Right ventricle myocardium (tissue), 1 donor: ENCODE results near the genes PLXNB1, SHISA5, NCKIPSD and KLHDC8B.

DNA sequence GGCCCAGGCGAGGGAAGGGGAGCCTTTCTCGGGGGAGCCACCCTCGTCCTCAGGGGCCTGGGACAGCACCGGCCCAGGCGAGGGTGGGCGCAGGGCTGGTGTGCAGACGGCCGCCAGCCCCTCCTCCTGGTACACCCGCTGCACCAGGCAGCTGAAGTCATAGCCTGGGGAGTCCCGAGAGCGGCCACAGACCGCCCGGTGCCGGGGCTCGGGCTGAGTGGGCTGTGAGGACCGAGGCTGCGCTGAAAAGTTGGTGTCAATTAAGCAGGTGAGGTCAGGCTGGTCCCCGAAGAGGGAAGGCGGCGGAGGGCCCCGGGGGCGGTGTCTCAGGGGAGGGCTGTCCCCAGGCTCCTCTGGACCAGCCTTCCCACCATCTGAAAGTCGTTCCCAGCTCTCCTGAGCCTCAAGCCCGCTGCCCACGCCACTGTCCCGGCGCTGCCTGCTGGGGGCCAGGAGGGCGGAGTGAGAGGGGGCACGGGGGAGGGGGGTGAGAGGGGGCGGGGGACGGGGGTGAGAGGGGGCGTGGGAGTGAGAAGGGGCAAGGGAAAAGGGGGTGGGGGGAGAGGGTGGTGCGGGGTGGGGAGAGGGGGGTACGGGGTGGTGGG lies 36.7 kb downstream of the PTPN23 start:
- PRO-cap, 2 experiments, result no peak in any of the 2 experiments

DNA sequence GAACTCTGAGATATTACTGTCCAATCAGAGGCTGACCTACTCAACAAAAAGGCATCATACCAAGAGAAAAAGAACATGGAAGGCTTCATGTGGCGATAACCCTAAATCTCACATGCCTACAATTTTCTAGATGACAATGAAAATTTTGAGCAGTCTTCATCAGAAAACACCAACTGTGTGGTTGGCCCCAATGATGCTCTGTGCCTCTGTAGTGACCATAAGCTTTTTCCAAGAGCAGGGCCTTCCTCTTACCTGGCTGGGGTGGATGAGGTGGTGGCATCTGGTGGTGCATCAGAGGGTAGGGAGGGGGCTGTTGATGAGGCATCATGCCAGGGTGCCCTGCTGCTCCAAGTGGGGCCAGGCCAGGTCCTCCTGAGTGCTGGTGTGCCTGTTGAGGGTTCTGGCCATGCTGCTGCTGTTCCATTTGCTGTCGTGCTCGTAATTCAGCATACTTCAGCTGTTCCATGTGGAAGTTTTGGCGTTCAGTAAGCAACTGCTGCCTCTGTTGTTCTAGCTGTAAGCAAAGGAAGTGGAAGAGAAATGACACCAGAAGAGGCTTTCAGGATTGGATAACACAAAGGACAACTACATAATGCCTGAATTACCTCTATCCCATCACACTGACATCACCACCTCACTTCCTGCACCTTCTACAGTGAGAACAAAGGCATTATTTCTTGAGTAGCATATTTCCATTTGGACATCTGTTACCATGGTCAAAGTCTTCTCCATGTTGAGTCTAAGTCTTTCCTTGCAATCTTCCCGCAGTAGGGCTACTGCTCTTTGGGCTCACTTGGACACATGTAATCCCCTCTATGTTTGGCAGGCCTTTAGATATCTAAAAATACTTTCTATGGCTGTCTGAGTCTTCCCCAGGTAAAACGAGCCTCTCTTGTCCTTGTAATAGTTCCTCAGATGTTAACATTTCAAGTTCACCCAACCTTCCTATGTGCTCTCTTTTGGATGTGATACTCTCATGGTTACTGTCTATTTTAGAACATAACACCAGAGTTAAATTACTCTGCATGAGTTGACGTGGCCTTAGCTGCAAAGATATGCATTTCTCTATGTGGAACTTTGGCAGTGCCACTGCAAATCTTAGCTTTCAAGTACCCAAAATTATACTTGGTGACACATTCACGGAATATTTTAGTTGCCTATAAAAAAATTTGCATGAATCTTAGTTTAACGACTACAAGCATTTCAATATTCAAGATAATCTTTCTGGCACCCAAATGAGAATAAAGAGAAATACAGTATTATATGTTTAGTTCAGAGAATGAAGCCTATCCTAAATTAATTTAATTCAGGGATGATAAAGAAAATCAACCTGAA lies 31.6 kb upstream of the CSPG5 start:
- PRO-cap, 2 experiments, result no peak in any of the 2 experiments

DNA sequence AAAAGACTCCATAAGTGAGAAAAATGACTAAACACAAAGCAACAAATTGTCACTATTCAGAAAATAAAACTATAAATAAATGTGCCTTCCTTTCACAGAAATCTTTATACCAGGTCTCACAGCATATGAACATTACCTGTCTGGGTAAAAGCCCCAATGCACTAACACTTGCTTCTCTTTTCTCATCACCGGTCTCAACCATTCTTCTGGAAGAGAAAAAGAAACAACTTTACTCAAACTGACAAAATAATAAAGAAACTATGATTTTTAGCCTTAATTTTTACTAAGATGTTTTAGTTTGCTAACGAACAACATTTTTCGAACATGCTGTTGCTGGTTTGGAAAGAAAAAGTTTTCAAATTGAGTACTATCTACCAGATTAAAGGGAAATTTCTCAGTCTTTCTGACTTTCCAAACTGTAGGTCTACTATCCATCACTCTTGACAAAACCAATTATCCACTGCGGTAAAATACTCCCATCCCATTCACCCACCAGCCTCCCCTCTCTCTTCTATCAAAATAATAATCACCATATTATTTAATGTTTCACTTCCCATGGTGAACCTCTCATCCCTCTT lies 61.1 kb downstream of the SMARCC1 start:
- PRO-cap, 2 experiments, result no peak in any of the 2 experiments

- PRO-cap, 2 experiments, result no peak in any of the 2 experiments
Observed at GRCh38 chr3:47916148-47917164, 99.8 kb downstream of the MAP4 start.

DNA sequence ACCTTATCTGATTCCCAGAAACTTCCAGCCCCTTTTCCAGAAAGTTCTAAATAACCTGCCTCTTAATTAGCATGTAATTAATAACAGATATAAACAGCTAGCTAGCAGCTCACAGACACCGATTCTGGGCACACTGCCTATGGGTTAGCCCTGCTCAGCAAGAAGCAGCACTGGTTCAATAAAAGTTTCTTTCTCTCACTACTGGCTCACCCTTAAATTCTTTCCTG lies 54.2 kb downstream of the MAP4 start:
- PRO-cap, 2 experiments, result no peak in any of the 2 experiments

- PRO-cap, 2 experiments, result no peak in any of the 2 experiments
Observed at GRCh38 chr3:48018826-48019374, 2.7 kb upstream of the MAP4 start.

DNA sequence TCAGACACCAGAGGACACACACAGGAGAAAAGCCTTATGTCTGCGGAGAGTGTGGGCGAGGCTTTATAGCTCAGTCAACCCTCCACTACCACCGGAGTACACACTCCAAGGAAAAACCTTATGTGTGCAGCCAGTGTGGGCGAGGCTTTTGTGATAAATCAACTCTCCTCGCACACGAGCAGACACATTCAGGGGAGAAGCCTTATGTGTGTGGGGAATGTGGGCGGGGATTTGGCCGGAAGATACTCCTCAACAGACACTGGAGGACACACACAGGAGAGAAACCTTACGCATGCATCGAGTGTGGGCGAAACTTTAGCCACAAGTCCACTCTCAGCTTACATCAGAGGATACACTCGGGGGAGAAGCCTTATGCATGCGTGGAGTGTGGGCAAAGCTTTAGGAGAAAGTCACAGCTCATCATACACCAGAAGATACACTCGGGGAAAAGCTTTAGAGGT lies 28.4 kb downstream of the ZNF589 start:
- PRO-cap, 2 experiments, result no peak in any of the 2 experiments

DNA sequence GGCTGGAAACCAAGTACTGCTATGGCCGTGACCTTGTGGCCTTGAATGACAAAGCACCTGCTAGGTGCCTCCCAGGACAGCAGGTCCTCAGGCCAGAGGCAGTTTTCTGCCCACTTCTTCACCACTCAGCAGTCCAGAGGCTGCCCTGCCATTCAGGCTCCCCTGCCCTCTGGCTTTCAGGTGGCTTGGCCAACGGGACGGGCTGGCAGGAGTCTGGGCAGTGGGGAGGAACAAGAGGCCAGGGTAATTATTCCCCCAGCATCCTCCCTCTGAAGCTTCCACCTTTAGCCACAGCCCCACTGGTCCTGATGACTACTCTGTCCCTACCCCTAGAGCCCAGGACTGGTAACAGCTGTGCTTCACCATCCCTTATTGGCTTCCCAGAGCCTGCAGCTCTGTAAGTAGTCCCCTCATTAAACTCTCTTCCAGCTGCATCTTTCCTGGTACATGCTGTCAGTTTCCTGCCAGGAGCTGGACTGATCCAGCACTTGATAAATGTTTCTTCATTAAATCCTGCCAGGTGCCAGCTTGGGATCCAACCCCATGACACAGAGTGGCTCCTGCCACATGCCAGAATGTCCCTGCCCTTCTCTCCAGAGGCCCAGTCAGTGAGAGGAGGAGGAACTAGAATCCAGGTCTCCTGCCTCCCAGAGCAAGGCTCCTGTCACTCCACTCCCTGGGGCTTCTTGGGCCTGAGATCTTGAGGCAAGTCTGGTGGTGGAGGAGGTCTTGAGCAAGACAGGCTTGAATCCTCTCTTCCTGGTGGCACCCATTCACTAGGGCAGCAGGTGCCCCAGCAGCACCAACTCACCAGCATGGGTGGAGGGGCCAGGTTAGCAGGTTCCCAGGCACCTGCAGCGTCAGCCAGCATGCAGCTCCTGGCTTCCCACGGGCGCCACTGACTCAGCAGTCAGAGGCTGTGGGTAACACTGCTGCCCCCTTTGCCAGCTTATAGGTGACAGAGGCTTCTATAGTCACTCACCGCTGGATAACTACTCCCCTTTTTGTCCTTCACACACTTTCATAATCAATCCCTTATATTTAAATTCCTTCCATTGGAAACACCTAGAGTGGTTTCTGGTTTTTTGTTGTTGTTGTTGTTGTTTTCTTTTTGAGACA lies 27.5 kb downstream of the FBXW12 start:
- PRO-cap, 2 experiments, result no peak in any of the 2 experiments

DNA sequence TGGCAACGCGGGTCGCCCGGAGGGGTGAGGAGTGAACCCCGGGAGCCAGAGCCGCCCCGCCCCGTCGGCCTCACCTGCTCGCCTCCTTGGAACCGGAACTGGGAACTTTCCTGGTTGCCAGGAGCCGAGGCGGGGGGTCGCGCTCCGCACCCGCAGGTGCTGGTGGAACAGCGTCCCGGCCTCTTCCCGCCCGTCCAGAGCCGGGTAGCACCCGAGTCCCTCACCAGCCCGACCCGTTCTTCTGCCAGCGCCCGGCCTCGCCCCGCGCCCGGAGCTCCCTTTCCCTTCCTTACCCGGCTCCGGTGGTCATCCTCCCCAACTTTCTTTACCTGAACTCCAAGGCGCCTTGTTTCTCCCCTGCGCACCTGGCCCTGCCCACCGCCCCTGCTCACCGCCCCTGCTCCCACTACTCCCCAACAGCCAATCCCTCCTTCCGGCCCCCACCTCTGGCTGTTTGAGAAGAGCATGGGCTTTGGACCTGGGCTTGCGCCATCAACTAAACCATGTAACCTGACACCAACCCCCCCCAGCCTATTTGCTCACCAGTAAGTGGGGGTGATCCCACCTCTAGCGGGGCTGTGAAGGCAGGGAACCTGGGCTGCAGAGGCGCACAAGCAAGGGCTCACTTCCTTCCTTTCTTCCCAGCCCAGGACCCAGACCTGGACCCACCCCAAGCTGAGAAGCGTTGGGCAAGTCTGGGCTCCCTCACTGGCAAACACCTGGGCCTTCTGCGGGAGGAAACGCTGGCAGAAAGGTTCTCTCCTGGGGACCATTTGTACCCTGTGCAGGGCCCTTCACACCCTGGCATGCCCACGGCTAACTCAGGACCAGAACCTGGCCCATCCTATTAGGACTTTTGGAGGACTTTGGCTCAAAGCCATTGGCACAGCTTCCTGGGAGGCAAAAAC lies at the start of gene PLXNB1:
TSS of gene PLXNB1 (minus strand) at position 408 of the 908 bp plus-strand sequence.
- PRO-cap, 2 experiments, result peak in 2 of 2 experiments; most common plus-strand start position 104 of the sequence (in 1); most common minus-strand start position 823 of the sequence (in 2)

DNA sequence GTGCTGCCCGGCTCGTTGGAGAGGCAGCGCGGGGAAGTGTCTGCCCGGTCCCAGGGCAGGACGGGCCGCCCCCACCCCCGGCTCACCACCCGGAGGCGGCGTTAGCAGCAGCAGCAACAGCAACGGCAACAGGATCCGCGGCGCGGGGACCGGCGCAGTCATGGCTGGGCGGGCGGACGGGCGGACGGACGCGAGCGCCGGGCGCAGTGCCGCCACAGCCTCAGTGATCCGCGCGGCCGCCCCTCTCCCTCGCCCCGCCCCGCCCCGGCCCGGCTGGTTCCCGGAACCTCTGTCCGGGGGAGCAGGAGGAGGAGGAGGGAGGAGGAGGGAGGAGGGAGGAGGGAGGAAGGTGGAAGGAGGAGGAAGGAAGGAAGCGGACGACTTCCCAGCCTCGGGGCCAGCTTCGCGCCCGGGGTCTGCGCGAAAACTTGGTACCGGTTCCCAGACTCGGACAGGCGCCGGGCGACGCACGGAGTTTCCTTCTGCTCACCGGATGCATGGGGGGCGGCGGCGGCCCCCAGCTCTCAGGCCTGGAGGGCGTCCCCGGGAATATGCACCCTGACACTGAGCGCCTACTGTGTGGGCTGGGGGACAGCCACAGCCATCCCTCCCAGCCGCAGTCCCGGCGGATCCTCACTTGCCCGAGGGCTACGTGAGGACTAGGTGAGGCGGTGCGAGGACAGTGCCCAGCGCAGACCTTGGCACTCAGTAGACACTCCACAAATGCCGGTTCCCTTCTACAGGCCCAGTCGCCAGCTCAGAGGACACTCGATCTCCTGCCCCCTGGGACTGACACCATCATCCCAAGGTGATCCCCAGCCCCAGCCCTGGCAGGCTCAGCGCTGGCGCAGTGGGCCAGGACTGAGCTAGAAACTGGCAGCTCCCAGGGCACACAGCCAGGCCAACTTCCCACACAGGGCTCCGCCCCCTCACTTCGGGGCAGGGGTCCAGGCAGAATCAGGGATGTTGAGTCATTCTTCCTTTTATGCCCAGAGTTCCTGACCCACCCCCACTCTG lies at the start of gene SHISA5:
TSS of gene SHISA5 (minus strand) at position 242 of the 1,017 bp plus-strand sequence.
- PRO-cap, 2 experiments, result peak in 2 of 2 experiments; most common plus-strand start position 444 of the sequence (in 2); most common minus-strand start position 190 of the sequence (in 1)

DNA sequence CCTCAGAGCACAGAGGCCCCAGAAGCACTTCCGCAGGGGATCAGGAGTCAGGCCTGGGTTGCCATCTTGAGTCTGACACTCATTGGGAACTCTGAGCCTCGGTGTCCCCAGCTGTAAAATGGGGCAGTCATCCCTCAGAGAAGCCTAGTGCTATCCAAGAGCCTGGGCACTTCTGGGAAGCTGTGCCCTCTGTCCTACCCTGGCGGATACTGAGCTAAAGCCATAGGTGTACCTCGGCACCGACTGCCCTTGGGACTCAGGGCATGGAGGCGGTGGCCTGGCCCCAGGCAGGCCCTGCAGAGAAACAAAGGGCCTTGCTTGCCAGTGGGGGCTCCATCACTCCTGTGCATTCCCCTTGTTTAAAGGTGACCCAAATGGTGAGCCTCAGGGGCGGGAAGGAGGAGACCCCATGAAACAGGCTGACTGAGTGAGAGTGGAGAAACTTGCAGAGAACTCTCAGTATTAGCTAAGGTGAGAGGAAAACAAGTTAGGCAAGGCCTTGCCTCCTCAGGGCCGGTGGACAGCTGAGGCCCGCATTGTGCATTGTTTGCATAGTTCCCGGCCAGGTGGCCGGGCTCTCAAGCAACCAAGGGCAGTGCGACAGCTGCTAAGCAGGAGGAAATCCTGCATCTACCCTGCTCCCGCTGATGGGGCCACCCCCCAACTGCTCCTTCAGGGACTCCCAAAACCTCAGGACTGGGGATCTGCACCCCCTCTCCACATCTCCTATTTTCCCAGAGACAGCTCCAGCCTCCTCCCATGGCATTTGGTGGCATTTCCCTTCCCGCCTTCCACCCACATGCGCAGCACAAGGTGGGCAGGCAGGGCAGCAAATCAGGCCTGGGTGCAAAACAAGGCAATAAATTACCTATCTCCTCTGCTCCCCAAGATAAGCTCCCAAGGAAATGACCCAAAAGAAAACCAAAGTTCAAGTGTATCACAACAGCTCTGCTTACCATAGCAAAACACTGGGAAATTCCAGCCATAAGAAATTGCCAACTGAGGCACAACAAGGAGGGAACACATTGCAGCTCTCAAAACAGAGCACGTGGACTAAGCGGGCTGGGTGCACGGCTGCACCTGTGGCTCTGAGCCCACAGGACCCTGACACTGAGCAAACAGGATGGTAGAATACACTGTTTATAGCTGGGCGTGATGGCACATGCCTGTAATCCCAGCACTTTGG lies 4.2 kb downstream of the PFKFB4 start:
- PRO-cap, 2 experiments, result no peak in any of the 2 experiments

DNA sequence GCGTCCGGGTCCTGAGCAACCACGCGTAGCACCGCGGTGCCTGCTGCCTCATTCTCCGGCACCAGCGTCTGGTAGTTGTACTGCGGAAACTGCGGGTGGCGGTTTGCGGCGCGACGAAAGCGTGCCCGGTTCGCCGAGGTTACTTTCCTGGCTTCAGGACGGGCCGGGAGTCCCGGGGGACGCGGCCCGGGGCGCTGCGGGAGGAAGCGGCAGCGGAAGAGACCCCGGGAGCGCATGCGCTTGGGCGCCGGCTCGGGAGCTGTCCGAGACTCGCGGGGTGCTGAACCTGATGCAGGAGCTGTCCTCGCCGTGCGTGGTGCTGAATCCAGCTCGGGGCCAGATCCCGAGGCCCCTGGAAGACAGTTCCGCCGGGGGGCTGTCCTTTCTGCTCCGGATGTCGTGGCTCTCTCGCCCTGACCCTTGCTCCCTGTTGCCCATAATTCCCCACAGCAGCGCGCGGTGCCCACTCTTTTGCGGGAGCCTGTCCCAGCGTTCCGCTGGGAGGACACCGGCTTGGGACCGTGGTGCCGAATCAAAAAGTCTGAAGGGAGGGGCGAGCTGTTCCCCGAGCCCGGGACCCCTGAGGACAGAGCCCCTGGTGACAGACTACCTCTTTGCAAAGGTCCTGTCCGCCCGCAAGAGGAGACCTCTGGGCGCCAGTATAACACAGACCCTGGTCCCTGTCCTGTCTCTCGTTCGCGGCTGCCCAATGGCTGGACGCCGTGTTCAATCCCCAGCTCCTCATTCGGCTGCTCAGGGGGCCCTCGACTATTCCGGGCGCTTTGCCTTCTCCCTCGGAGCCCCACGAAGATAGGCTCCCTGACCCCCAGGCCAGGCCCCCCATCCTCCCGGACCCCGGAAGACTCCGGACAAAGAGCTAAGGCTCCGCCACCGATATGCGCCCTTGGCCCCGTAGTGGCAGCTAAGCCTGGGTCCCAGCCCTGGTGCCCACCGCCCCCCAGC lies 831 bp downstream of the CELSR3 start:
- PRO-cap, 2 experiments, result no peak in any of the 2 experiments

GRCh38 chr3:48685366-48686246 lies at the start of gene NCKIPSD:
Gene NCKIPSD, minus strand, starts transcription at chr3:48685915.
- PRO-cap, 2 experiments, result peak in 2 of 2 experiments; most common plus-strand start chr3:48686002 (in 2); most common minus-strand start chr3:48685895 (in 1)

- PRO-cap, 2 experiments, result no peak in any of the 2 experiments
Observed at GRCh38 chr3:48686495-48686989, 827 bp upstream of the NCKIPSD start.

DNA sequence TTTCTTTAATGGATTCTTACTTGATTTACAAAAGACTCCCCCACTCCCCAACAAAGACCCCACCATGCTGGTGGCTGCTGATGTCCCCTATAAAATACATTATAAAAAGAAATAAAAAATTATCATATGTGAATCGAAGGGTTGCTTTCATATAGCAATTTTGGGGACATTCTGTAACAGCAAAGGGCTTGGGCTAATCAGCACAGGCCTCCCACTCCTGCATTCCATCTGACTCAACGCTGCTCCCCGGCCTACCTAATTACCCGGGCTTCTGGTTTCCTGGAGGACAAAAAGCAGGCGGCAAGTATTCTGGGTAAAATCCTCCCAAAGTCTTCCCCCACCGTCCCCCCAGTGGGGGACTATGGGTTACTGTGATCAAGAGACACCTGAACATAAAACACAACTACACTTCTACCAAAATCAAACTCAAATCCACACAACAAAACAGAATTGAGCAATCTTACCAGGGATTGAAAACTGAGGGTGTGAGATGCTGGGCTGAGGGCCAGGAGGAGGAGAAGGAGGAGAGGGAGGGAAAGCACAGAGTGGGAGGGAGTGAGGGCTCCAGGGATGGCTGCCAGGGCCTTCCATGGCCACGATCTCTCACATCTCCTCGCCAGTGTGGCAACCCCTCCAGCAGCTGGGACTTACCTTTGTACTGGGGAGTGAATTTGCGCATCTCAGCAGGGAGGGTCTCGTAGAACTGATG lies 8.9 kb upstream of the NCKIPSD start:
- PRO-cap, 2 experiments, result peak in 2 of 2 experiments; most common plus-strand start position 567 of the sequence (in 2)

GRCh38 chr3:48967030-48967377 lies 23.0 kb upstream of the P4HTM start:
- PRO-cap, 2 experiments, result no peak in any of the 2 experiments

GRCh38 chr3:49022804-49023069 lies 816 bp downstream of the NDUFAF3 start:
- PRO-cap, 2 experiments, result no peak in any of the 2 experiments

DNA sequence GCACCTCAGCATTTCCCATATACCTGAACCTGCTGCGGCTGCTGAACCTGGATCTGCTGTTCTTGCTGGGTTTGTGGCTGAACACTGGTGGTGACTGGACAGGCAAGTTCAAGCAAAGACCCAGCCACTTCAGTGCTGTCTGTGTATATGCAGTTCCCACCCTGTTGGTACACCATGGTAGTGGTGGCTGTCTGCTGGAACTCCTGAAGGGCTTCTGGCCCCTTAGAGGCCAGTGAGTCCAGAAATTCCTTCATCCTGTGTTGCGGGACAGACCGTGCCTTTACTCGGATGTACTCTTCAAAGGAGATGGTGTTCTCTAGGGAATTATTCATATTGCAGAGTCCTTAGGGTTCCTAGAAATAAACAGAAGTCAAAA lies 17.2 kb downstream of the QRICH1 start:
- PRO-cap, 2 experiments, result no peak in any of the 2 experiments

DNA sequence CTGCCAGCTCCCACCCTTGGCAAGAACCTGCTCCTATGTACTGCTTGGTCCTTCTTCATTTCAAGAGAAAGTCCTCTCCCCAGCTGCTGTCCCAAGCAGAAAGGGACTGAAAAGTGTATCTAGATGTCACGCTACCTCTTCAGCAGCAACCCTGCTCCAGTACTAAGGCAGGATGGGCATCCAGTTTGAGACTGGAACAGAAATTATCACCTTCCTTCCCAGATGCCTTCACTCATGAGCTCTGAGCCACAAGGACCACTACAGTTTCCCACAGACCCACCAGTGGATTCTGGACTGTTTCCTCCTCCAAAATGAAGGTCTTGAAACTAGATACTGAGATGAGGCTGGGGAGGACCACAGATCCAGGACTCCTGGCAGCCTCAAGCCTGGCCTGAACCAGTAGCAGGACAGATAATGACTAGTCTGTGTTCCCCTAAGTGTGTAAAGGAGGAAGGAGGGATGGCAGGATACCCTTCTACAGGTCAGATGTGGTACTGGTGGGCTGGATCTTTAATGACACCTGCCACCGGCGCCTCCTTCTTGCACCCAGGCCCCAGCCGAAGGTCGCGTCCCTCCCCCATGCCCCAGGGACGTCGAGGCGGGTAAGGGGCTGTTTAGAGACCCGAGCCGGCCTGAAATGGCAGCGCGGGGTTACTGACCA lies 684 bp downstream of the USP19 start:
- PRO-cap, 2 experiments, result no peak in any of the 2 experiments

GRCh38 chr3:49170690-49171850 lies at the start of gene KLHDC8B:
Gene KLHDC8B, plus strand, starts transcription at chr3:49171598.
- PRO-cap, 2 experiments, result peak in 2 of 2 experiments; most common plus-strand start chr3:49171215 (in 2); most common minus-strand start chr3:49171177 (in 2)